Cerebellum (tissue), 5 donors: ENCODE measurements around the genes ZNF101, ZNF682 and ZNF493.

- PRO-cap, 3 experiments = no peak in any of the 3 experiments
- RAMPAGE, long total RNA = no peak
These were observed 35.6 kb downstream of the MAU2 start for GRCh38 chr19:19355791-19356973.

DNA sequence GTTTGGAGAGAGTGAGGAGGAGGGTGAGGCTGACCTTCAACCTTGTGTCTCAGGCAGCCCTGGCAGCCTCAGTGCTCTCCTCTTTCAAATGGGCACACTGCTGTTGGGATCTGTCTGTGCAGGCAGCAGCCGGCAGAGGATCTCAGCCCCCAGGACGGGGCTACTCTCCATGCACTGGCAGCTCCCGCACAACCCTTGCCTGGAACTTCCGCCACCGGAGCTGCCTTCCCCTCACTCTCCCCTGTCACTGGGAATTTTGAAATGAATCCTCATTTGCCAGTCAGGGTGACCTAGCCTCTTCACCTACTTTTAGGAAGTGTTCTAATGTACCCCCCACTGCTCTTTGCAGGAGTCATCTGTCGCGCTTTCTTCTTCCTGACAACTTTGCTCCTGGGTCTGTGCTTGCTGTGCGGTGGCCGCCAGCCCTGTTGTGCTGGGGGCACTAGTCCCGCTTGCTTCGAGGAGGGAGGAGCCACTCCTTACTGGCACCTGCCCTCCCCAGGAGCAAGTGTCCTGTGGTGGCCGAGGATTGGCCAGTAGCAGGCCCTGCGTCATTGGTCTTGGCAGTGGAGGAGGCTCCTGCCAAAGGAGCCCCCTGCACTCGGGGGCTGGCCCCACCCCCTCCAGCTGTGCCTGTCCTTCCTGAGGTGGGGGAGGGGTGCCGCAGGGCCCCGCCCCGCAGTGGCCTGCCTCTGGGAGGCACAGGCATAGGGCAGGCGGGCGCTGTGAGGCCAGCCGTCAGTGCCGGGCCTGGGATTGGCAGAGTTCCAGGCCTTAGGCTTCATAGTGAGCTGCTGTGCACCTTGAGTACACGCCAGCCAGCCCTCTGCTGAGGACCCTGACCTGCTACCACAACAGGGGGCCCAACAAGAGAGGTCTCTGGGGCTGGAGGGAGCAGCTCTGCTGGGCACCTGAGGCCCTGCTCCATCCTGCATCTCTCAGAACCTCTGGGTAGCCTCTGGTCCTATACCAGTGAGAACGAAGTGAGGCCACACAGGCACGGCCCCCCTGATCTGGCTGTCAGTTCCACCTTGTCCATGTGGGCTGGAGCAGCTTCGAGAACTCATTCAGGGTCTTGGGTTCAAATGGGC lies 53.2 kb downstream of the TSSK6 start:
- PRO-cap, 3 experiments = peak in 1 of 3 experiments; most common plus-strand start position 702 of the sequence (in 1); most common minus-strand start position 459 of the sequence (in 1)
- RAMPAGE, long total RNA = no peak

GRCh38 chr19:19463598-19464121 lies 51.7 kb downstream of the TSSK6 start:
- PRO-cap, 3 experiments = no peak in any of the 3 experiments
- RAMPAGE, long total RNA = no peak

GRCh38 chr19:19667915-19669127 lies at the start of gene ZNF101:
TSS of gene ZNF101 (plus strand) at chr19:19668839.
- PRO-cap, 3 experiments = peak in 2 of 3 experiments; most common plus-strand start chr19:19668839 (in 2); most common minus-strand start chr19:19668676 (in 2)
- RAMPAGE, long total RNA = no peak

DNA sequence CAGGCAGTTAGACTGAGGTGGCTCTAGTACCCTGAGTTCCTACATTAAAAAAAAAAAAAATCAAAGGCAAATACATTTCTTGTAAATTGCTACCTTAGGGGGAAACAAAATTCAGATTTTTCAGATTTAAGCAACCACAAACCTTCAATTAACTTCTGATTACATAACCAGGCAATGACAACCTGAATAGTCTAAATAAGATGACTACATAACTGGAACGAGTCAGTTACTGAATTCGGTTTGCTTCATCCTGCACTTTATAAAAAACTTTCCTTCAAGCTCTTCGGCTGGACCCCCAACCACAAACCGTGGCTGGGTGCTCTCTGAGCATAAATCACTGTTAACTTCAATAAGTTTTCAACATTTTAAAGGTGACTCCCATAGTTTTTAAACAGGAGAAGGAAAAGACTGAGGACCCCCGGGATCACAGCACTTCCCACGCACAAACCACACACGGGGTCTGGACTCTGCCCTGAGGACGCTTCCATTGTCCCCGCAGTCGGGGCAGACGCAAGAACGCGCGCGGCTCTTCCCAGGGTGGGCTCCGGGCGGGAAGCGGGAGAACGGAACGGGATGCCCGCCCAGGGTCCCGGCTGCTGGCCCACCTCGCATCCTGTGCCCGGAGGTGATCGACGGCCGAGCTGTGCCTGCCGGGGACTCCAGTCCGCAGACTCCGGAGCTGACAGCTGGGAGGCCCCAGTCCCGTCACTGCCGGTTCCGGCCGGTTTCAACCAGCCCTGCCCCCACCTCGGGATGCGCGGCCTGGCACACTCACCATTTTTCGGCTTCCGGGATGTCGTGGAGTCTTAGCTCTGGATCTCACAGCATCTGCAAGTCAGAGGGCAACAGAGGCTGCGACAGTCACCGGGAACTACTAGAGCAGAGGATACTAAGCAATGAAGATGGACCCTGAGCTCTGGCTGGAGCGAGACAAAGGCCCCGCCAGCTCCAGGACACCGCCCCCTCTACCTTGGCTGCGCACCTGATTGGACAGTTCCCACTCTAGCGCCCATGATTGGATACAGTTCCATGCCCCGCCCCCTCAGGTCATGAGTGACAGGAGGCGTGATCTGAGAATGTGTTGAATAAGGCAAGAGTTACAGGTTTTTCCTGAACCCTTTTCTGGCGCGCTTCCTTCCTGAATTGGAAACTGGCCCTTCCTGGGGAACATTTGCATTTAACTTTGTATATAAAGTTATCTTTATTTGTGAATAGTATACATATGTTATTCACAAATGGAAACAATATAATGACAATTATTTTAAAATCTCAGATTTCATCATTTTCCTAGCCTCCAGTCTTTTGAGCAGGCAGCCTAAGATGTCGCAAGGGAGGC lies at the start of gene ZNF682:
Gene ZNF682, minus strand, starts transcription at position 938 of the 1,336 bp plus-strand sequence.
- PRO-cap, 3 experiments = peak in 2 of 3 experiments; most common plus-strand start position 835 of the sequence (in 1); most common minus-strand start position 967 of the sequence (in 2)
- RAMPAGE, long total RNA = no peak

- PRO-cap, 3 experiments = no peak in any of the 3 experiments
- RAMPAGE, long total RNA = no peak
These were observed 9.3 kb upstream of the ZNF90 start for GRCh38 chr19:20068450-20068859.

GRCh38 chr19:20357876-20358442 lies 190.9 kb downstream of the ZNF486 start:
- PRO-cap, 3 experiments = no peak in any of the 3 experiments
- RAMPAGE, long total RNA = no peak

DNA sequence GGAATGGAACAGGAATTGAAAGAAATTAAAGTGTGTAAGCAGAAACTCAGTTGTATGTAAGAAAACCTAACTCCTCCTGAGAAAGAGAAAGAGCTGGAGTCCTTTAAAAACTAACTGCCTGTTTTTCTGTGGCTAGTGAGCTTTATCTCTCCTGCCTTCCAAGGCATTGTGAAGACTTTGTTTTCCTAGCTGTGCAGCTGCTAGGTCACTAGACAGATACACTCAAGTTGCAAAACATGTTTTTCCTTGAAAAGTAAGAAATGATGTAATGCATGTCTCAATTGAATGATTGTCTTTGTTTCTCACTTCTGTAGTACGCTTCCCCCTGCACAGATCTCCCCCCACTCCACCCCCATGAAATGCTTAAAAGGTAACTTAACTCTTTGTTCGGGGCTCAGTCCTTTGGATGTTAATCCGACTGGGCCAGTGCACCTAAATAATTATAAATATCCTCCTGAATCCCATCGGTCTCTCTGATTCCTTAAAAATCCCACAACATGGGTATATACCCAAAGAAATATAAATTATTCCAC lies 65.4 kb downstream of the ZNF708 start:
- PRO-cap, 3 experiments = no peak in any of the 3 experiments
- RAMPAGE, long total RNA = no peak

- PRO-cap, 3 experiments = peak in 3 of 3 experiments; most common plus-strand start chr19:21397133 (in 3); most common minus-strand start chr19:21396974 (in 1)
- RAMPAGE, long total RNA = no peak
These were observed at the start of gene ZNF493 for GRCh38 chr19:21396834-21397998. TSS of gene ZNF493 (plus strand) at chr19:21397133.

- PRO-cap, 3 experiments = peak in 1 of 3 experiments; most common minus-strand start chr19:21506543 (in 1)
- RAMPAGE, long total RNA = no peak
These were observed 932 bp downstream of the ZNF429 start for GRCh38 chr19:21506355-21506713.

DNA sequence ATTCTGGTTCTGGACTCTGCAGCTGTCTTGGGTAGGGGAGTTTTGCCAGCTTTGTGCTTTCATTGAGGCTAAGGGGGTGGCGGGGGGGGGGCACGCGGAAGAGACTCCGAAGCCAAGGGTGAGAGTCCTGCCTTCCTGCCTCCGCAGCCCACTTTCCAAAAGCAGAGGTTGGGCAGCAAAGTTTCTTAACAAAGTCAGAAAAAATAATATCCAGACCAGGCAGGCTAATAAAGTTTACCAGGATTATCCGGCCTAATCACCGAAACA lies 4.9 kb upstream of the ZNF98 start:
- PRO-cap, 3 experiments = no peak in any of the 3 experiments
- RAMPAGE, long total RNA = no peak

GRCh38 chr19:22548405-22548694 lies 85.8 kb upstream of the ZNF492 start:
- PRO-cap, 3 experiments = no peak in any of the 3 experiments
- RAMPAGE, long total RNA = no peak

DNA sequence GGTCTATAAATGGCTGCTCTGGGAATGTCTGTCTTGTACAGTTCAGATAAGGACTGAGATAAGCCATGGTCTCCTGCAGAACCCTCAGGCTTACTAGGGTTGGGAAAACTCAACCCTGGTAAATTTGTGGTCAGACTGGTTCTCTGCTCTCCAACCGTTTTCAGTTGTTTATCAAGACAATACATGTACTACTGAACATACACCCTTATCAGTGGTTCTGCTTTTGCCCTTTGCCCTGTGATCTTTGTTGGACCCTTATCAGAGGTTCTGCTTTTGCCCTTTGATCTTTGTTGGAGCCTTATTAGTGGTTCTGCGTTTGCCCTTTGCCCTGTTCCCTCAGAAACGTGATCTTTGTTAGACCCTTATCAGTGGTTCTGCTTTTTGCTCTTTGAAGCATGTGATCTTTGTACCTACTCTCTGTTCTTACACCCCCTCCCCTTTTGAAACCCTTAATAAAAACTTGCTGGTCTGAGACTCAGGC lies 37.2 kb downstream of the ZNF675 start:
- PRO-cap, 3 experiments = no peak in any of the 3 experiments
- RAMPAGE, long total RNA = no peak

- PRO-cap, 3 experiments = no peak in any of the 3 experiments
- RAMPAGE, long total RNA = no peak
These were observed 1451.6 kb downstream of the UQCRFS1 start for GRCh38 chr19:27761277-27761838.

GRCh38 chr19:27780692-27781336 lies 1432.1 kb downstream of the UQCRFS1 start:
- PRO-cap, 3 experiments = no peak in any of the 3 experiments
- RAMPAGE, long total RNA = no peak

DNA sequence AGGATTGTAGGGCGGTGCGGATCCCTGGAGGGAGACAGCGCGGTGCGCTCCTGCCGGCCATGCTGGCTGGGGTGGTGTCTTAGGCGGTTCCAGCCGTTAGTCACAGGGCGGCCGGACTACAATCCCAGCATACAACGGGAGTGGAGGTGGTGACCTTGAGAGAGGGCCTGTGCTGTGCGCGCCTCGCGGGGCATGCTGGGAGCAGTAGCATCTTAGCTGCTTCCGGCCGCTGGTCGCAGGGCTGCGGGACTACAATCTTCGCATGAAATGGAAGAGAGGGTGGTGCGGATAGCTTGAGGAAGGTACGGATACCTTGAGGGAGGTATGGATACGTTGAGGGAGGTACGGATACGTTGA lies 1419.2 kb downstream of the UQCRFS1 start:
- PRO-cap, 3 experiments = peak in 3 of 3 experiments; most common plus-strand start position 219 of the sequence (in 2)
- RAMPAGE, long total RNA = no peak

GRCh38 chr19:27794178-27794879 lies 1418.6 kb downstream of the UQCRFS1 start:
- PRO-cap, 3 experiments = peak in 1 of 3 experiments; most common plus-strand start chr19:27794380 (in 1); most common minus-strand start chr19:27794293 (in 1)
- RAMPAGE, long total RNA = no peak

- PRO-cap, 3 experiments = no peak in any of the 3 experiments
- RAMPAGE, long total RNA = no peak
These were observed 641.1 kb downstream of the UQCRFS1 start for GRCh38 chr19:28571871-28572196.

- PRO-cap, 3 experiments = no peak in any of the 3 experiments
- RAMPAGE, long total RNA = no peak
These were observed 419.6 kb downstream of the UQCRFS1 start for GRCh38 chr19:28793281-28793730.

DNA sequence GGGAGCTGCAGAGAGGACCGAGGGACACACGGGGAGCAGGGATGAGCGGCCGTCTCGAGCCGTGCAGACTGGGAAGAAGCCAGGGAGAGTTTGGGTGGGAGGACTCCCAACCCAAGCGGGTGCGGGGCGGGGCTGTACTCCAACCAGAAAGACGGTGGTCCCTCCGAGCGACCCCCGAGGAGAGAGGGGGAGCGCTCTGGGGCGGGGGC lies 215 bp upstream of the VSTM2B start:
- PRO-cap, 3 experiments = peak in 1 of 3 experiments; most common minus-strand start position 73 of the sequence (in 1)
- RAMPAGE, long total RNA = no peak